Metastatic Liver Carcinoma in the Adrenal Gland (tissue), 2 donors: Measurements from ENCODE around the genes CDCA4 and BTBD6.

- PRO-cap, 2 experiments: no peak in any of the 2 experiments
Measured at GRCh38 chr14:104875483-104876565, 10.8 kb downstream of the CEP170B start.

GRCh38 chr14:104894379-104894654, 29.2 kb downstream of the CEP170B start:
- PRO-cap, 2 experiments: no peak in any of the 2 experiments

- PRO-cap, 2 experiments: no peak in any of the 2 experiments
Measured at GRCh38 chr14:104939531-104940455, 15.1 kb downstream of the PLD4 start.

GRCh38 chr14:105020736-105021577, at the start of gene CDCA4:
Gene CDCA4 (minus strand): TSS chr14:105021083.
- PRO-cap, 2 experiments: peak in 2 of 2 experiments; most common plus-strand start chr14:105021446 (in 1); most common minus-strand start chr14:105021052 (in 2)

DNA sequence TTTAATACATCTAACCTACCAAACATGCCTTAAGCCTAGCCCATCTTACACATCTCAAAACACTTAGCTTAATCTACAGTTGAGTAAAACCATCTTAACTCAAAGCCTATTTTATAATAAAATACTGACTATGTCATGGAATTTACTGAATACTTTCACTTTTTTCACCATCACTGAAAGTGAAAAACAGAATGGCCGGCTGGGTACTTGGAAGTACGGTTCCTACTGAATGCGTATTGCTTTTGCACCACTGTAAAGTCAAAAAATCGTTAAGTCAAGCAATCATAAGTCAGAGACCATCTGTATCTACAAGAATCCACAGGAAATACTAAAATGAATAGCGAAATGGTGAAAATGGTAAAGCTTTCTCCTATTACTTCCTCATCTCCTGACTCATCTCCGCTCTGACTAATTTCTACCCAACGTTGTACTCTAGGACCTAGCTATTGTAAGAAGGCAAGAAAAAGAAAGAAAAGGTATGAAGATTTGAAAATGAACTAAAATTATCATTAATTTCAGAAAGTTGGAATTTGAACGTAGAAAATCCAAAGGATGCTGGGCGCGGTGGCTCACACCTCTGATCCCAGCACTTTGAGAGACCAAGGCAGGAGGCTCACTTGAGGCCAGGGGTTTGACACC, 5.1 kb upstream of the CDCA4 start:
- PRO-cap, 2 experiments: no peak in any of the 2 experiments

GRCh38 chr14:105070728-105071244, 5.6 kb upstream of the GPR132 start:
- PRO-cap, 2 experiments: no peak in any of the 2 experiments

DNA sequence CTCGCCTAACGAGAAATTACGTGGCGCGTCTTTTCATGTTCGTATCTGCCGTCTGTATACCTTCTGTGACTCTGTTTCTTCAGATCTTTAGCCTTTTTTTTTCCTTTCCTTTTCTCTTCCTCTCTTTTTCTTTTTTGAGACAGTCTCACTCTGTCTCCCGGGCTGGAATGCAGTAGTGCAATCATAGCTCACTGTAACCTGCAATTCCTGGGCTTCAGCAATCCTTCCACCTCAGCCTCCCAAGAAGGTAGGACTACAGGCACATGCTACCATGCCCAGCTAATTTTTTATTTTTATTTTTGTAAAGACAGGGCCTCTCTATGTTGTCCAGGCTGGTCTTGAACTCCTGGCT, 15.2 kb upstream of the GPR132 start:
- PRO-cap, 2 experiments: no peak in any of the 2 experiments

GRCh38 chr14:105093723-105094347, 28.6 kb upstream of the GPR132 start:
- PRO-cap, 2 experiments: no peak in any of the 2 experiments

DNA sequence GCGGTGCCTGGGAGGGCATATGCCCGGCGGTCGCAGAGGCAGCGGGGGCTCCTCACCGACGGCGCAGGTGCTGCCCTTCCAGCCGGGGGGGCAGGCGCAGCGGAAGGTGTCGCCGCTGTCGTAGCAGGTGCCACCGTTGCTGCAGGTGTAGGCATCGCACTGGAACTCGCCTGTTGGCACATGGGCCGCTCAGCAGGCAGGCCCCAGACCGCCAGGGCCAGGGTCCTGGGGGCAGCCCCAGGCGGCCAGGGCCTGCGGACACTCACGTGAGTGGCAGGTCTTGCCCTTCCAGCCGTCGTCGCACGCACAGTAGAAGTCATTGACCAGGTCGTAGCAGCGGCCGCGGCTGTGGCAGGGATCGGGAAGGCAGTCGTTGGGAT, 20.5 kb downstream of the JAG2 start:
- PRO-cap, 2 experiments: peak in 1 of 2 experiments; most common minus-strand start position 259 of the sequence (in 1)

- PRO-cap, 2 experiments: no peak in any of the 2 experiments
Measured at GRCh38 chr14:105197077-105197892, 16.2 kb upstream of the NUDT14 start.

DNA sequence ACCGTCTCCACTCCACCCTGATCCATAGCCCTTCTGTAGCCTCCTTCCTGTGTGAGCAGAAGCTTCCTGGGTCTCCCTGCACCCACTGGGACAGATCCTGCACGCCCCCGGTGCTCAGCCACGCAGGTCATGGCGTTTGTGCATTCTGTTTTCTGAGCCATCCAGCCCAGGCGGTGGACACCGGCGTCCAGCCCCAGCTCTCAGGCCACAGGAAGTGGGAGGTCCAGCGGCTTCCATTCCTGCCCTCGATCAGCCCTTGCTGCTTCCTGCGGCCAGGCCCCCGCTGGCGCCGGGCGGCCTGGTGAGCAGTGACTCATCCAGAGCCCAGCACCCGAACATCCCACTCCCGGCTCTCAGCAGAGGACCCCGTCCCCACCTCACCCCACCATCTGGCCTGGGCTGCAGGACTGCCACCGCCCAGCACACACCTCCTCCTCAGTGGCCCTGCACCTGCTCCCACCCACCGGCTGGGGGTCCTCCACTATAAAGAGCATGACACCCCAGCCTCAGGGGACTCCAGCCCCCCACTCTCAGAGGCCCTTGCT, 18.0 kb upstream of the NUDT14 start:
- PRO-cap, 2 experiments: no peak in any of the 2 experiments

DNA sequence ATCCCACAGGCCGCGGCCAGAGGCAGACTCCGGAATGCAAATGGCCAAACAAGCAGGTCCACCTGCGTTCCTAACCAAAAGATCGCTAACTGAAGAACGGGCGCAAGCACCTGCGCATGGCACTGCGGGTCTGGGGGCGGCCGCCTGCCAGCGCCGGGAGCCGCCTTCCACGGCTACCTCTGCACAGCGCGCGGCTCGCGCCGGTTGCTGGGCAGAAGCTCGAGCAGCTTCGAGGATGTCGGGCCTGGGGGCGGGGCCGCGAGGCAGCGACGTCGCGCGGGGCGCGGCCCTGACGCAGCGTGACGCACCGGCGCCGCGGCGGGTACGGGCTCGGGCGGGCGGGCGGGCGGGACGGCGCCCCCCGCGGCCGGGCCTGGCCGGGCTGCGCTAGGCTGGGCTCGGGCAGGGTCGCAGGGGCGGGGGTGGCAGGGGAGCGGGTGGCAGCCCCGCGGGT, at the start of gene BTBD6:
TSS of gene BTBD6 (plus strand) at position 295 of the 454 bp plus-strand sequence.
- PRO-cap, 2 experiments: peak in 2 of 2 experiments; most common plus-strand start position 300 of the sequence (in 2); most common minus-strand start position 209 of the sequence (in 2)

DNA sequence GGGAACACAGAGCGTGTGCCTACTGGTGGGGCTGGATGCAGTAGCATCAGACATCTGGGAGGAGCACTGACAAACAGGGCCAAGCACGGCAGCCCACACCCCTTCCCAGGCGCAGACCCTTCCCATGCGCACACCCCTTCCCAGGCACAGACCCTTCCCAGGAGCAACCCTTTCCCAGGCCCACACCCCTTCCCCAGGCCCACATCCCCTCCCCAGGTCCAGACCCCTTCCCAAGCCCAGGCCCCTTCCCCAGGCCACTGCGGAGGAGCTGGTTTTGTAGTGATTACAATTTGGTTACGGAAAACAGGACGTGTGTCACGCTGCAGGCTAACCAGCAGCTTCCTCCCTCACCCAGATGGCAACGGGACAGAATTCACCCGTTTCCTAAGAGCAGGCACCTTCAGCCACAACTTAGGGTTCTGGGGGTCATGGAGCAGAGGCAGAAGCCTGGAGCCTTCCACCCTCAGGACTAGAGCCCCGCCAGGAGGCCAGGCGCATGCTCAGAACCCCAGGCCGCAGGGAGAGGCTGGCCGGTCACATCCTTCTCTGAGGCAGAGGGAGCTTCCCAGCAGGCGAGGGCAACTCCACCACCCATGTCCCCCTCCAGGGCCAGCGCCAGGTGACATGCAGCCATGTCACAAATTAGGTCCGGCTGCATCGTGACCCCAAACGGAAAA, 8.0 kb downstream of the BRF1 start:
- PRO-cap, 2 experiments: no peak in any of the 2 experiments

DNA sequence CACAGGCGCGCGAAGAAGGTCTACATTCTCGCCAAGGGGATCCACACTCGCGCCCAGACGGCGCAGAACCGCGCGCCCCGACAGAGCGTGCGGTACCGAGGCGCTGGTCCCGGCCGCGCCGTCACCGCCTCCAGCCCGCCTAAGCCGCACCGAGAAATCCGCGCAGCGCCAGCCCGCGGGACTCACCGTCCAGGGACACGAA, 640 bp downstream of the BRF1 start:
- PRO-cap, 2 experiments: peak in 1 of 2 experiments; most common plus-strand start position 83 of the sequence (in 1)

DNA sequence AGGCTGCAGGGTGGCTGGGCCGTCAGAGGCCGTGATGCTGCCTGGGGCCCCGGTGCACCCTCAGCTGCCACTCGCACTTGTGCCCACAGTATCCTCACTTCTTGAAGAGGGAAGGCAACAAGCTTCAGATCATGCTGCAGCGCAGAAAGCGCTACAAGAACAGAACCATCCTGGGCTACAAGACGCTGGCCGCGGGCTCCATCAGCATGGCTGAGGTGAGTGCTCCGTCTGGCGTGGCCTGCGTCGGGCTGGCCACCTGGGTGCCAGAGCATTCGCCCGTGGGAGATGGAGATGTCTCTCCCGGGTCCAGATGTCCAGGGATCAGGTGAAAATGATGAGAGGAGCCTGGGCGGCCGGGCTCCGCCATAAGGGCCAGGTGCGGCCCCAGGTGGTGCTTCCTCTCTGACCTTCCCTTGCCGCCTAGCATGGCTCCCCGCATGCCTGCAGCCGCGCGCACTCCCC, 40.4 kb downstream of the PACS2 start:
- PRO-cap, 2 experiments: no peak in any of the 2 experiments

GRCh38 chr14:105385541-105386093, 12.7 kb upstream of the TEX22 start:
- PRO-cap, 2 experiments: no peak in any of the 2 experiments

DNA sequence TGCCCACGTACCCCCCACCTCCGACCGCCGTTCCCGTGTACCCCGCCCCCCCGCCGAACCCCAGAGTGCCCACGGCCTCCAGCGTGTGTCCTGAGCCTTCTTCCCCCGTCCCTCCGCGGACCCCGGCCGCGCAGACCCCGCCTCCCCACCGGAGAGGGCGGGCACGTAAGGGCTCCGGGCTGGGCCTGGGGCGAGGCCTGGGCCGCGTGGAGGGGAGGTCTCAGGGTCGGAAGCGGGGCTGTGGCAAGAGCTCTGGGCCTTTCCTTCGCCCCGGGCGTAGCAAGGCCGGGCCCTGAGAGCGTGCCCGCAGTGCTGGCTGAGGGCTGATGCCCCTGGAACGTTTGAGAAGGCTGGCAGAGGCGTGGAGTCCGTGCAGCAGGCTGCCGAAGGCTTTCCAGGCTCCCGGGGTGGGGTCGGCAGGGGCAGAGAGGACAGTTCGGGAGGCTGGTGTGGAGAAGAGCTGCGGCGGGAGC, 359 bp downstream of the TEX22 start:
- PRO-cap, 2 experiments: no peak in any of the 2 experiments

DNA sequence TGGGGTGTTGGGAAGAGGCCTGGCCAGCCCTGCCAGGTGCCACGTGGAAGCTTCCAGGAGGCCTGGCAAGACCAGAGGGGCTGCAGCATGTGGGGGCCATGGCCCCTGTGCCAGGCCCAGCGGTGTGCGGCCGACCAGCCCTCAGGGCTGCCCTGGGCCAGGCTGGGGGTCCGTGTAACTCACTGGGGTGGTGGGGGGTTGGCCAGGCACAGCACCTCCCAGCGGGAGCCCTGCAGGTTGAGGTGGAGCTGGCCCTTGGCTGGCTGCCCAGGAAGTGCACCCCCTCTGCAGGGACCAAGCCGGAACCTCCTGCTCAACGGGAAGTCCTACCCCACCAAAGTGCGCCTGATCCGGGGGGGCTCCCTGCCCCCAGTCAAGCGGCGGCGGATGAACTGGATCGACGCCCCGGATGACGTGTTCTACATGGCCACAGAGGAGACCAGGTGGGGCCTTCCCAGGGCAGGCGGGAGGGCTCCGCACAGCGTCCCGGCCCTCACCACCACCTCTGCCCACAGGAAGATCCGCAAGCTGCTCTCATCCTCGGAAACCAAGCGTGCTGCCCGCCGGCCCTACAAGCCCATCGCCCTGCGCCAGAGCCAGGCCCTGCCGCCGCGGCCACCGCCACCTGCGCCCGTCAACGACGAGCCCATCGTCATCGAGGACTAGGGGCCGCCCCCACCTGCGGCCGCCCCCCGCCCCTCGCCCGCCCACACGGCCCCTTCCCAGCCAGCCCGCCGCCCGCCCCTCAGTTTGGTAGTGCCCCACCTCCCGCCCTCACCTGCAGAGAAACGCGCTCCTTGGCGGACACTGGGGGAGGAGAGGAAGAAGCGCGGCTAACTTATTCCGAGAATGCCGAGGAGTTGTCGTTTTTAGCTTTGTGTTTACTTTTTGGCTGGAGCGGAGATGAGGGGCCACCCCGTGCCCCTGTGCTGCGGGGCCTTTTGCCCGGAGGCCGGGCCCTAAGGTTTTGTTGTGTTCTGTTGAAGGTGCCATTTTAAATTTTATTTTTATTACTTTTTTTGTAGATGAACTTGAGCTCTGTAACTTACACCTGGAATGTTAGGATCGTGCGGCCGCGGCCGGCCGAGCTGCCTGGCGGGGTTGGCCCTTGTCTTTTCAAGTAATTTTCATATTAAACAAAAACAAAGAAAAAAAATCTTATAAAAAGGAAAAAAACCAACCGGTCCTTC, 4.7 kb upstream of the CRIP2 start:
- PRO-cap, 2 experiments: no peak in any of the 2 experiments

DNA sequence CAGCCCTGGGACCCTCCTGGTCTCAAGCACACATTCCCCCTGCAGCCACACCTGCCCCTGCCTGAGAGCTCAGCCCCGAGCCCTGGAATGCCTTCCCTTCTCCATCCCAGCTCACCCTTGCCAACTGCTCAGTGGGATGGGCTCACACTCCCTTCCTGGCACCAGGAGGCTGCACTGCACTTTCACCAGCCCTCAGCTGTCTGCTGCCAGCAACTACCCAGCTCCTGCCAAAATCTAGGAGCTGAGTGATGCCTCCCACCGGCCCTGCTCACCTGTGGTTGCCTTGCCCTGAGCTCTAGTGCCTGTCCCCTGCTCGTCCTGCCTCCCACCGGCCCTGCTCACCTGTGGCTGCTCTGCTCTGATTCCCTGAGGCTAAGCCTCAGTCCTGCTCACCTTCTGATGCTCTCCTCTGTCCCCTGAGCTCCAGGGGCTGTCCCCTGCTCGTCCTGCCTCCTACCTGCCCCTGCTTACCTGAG, 119.8 kb downstream of the TMEM121 start:
- PRO-cap, 2 experiments: no peak in any of the 2 experiments

- PRO-cap, 2 experiments: no peak in any of the 2 experiments
Measured at GRCh38 chr14:105854833-105855321, 328.5 kb downstream of the TMEM121 start.